RPMI7951 (cell line): ENCODE measurements around a stretch of chr1.

- RAMPAGE, long total RNA, result no peak
Measured at GRCh38 chr1:43531206-43532019, 730 bp downstream of the PTPRF start.

- RAMPAGE, long total RNA, result no peak
Measured at GRCh38 chr1:43538178-43538680, 7.5 kb downstream of the PTPRF start.

DNA sequence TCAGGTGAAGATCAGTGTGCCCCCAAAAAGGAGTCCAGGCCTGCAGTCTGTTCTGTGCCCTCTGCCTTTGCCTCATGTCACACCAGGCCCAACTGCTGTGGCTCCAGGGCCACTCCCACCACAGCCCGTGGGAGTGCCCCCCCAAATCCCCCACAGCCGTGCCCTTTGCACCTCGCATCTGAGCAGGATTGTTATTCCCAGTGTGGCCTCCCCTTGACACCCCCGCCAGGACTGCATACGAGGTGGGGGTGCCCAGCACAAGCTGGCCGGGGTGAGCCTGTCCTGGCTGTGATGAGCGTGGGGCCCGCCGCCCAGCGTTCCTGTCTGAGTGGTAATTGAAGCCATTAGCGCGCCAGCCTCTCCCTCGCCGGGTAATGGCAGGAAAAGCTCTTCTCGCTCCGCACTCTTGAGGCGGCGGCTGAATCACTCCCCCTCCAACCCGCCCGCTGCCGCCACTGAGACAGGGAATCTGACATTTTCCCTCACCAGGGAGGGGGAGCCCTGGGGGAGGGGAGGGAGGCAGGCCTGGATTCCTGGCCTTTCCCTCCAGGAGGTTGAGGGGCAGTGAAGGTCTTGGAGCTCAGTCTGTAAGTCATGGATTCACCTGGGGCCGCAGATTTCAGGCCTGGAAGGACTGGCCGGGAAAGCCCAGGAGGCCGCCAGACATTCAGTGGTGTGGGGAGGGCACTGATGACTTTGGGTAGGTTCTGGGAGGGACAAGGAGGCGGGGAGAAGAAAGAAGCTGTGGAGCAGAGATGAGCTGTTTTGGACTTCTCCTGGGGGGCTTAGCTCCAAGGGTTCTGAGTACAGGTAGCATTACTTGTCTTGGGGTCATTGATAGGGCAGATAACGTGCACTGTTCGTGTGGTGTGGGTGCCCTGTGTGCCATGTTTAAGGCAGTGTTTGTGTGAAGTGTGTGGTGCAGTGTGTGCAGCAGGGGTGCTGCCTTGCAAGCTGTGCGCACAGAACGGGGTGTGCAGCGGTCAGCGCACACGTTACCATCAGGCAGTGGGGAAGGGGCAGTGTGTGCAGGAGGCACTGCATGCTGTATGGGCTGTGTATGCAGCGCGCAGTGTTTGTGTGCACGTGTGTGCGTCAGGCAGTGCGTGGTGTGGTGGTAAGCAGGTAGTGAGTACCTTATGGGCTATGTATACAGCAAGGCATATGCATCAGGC, 28.0 kb downstream of the PTPRF start:
- RAMPAGE, long total RNA, result no peak

DNA sequence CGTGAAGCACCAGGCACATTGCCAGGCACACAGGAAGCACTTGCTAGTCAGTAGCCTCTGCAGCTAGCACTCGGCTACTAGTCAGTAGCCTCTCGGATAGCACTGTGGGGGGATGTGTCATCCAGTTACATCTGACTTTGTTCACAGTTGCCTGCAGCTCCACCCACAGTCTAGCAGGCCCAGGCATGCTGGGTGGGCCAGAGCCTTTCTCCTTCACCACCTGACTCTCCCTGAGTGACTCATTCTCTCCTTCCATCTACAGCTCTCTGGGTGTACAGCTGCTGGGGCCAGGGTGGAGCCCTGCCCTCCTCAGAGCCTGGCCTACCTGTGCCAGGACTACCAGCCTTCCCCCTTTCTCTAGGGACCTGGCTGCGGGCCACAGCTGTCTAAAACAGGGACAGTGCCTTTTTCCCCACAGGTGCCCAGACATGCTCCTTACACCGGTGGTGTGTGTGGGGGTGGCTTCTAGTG, 51.6 kb downstream of the PTPRF start:
- RAMPAGE, long total RNA, result no peak

- RAMPAGE, long total RNA, result no peak
Measured at GRCh38 chr1:43835905-43836987, 97.4 kb upstream of the ARTN start.

- RAMPAGE, long total RNA, result no peak
Measured at GRCh38 chr1:44022071-44022381, 9.2 kb downstream of the SLC6A9 start.

DNA sequence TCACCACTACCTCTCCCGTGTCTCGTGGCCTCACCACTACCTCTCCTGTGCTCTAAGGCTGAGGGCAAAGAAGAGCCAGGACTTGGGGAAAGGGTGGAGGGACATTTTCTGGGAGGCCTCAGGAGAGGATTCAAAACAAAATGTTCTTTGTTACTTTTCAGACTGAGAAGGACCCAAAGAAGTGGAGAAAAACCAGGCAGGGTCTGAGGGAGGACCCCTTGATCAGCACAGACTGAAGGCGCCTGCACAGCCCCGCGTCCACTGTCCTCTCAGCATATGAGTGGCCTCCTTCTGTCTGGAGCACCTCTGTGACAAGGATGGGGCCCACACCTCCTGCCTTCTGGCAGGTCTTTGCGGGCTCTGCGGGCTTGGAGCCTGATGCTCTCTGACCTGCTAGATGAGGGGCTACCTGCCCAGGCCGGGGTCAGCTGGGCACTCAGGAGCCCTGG, 7.5 kb downstream of the SLC6A9 start:
- RAMPAGE, long total RNA, result no peak

DNA sequence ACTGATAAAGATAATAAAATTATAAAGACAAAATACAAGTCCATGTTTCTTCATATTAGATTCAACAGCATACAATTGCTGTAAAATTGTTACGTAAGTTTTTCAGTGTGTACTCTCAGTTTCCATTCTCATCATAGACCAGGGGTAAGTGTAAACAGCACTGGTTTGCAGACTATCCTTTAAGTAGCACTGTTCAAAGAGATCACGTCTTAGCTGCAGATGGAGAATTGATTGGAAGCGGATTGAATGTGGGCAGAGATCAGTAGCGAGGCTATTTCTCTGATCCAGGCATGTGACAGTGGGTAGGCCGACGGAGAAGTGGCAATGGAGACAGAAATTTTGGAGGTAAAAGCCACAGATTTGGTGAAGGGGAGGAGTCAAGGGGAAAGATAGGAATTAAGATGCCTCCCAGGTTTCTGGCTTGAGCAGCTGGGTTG, 3.8 kb downstream of the DMAP1 start:
- RAMPAGE, long total RNA, result no peak

DNA sequence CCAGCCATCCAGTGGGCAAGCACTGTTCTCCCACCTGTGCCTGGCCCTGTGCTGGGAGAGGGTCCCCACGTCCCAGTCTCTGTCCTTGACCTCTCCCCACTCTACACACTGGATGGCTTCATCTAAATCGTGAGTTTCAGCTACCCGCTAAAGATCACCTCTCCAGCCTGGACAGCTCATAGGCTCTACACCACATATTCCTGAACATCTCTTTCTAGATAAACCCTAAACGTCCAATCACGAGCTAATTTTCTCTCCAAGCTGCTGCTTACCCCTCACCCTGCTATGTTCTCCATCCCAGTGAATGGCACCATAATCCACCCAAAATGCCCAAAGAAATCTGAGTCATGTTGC, 10.4 kb downstream of the DMAP1 start:
- RAMPAGE, long total RNA, result no peak

DNA sequence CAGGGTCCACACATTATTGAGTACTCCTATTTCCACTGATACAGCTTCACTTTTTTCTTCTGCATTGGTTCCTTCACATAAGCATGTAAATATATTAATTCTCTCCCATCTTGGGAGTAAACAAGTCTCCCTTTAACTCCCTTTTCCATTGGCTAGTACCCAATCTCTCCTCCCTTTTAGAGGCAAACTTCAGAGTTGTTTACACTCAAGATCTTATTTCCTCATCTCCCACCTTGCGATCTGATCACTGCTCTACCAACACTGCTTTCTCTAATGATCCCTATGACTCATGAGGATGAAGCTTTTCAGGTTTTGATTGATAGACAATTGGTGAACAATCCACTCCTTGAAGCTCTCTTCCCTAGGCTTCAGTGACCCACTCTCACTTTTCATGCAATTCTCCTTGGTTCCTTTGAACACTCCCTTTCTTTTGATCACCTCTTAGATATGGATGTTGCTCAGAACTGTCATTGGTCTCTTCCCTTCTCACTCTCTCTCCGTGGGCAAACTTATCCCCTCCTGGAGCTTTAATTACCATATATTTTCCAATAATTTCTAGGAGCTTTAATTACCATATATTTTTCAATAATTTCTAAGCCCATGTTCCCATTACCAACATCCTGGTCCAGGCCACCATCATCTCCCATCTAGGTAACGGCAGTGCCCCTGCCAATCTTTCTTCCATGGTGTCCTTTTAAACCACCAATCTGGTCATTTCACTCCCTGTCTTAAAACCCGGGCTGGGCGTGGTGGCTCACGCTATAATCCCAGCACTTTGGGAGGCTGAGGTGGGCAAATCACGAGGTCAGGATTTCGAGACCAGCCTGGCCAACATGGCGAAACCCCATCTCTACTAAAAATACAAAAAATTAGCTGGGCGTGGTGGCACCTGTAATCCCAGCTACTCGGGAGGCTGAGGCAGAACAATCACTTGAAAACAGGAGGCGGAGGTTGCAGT, 20.7 kb downstream of the DMAP1 start:
- RAMPAGE, long total RNA, result no peak

DNA sequence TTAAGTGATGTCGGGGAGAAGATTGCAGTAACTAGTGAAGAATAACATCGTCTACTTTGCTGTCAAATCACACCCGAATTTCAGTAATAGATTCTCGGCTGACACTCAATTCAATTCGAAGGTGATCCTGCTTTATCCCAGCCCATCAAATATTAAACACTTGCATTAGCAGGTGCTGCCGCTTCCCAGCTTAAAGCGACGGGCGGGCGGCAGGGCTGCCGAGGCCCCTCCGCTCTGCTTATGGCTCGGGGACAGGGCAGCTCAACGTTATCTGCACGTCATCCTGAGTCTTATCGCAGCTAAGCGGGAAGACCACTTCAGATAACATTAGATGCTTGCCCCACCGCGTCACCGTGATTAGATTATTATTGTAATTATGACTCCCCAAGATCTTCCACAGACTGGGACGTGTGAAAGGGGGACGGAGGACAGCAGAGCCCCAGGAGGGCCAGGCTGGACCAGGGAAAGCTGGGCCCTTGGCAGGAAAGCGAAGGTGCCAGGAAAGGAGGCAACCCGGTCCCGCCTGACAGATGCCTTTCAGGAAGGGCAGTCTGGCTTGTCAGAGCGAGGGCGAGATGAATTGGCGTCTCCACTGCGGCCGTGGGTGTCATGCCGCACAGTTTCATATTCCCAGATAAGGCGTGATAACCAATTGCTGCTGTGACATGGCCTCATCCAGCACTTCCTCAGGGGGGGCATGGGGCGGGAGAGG, 36.9 kb downstream of the DMAP1 start:
- RAMPAGE, long total RNA, result no peak

GRCh38 chr1:44255269-44256254, 42.3 kb downstream of the DMAP1 start:
- RAMPAGE, long total RNA, result no peak

DNA sequence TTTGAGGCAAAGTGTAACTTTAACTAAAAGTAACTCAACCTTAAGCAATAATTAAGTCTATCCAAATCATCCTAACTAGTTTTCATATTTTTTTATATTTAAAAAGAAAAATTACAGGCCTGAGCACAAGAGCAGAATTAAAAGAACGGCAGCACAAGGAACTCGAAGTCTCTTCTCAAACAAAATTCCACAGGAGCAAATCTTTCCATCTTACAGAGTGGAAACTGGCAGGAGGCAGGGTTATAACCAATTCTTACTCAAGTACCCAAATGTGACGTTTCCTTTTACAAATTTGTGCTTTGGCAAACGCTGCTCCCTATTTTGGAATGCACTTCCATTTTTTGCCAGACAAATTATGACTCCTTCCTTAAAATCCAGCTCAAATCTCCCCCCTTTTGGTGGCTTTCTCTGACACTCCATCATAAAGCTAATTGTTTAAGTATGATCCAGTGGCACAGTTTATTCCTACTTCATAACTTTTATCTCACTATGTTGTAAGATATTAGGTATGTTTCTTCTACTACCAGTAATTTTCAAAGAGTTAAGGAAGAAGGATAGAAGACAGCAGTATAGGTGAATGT, 7.8 kb downstream of the ERI3 start:
- RAMPAGE, long total RNA, result no peak

DNA sequence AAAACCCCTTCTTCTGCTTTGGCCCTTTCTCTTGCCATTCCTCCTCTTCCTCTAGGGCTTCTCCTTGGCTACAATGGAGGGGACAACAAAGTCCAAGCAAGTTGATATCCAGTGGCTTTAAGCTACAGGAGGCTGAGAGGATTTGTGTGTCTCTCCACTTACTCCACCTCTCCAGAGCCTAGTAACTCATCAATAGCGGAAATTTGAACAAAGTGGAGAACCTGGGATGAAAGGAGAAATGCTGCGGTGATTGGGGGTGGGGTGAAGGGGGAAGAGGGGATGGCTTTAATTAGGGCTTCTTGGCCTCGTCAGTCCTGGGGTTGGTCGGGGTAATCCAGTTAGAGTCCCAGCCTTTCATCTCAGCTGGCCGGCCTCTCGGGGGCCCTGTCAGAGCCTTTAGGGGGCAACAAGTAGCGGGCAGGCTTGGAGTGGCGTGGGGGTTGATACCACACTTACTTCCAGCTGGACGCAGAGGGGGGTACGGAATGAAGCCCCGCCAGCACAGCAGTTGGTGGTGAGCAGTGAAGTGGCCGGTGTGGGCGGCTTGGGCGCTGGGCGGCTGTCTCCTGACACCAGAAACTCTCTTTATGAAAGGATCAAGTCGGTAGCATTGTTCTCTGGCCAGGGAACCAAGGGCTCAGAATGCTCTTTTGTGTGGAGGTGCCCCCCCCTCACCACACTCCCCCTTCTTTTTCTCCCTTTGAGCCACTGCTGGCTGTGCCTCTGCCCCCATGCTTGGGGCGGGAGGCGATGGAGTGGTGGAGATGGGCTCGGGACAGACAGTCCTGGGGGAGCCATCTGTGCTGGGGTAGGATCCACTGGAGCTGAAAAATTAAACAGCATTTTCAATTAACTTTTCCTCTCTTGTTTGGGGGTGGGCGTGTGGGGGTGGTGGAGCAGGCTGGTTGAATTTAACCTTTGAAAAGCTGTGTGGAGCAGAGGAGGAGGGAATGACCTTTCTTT, 102.4 kb downstream of the RNF220 start:
- RAMPAGE, long total RNA, result no peak

- RAMPAGE, long total RNA, result no peak
Measured at GRCh38 chr1:44641695-44642686, 32.3 kb downstream of the TMEM53 start.

GRCh38 chr1:44654611-44655198, 19.6 kb downstream of the TMEM53 start:
- RAMPAGE, long total RNA, result no peak

DNA sequence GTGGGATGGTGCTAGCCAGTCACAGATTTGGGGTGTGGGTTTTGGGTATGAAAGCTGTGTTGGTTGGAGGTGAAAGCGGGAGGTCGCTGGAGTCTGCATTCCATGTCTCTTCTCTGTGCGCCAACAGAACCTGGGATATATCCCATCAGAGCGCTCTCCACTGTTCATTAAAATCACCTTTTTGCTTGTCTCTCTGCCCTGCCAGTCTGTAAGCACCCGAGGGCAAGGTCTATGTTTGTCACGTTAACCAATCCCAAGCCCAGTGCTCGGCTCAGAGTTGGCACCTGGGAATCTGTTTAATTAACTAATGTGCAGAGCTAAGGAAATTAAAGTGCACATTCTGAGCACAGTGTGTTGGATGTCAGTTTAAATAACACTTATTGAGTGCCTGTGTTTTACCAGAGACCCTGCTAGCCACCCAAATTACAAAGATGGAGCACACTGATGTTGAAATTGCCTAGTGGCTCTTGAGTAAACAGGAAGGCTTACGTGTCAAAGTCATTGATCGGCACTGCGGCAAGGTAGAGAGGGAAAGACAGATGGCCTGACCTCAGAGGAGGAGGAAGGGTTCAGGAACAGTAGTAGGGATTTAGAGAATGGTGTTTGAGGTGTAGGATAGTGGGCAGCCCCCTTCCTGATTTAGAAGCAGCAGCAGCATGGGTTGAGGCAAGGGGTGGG, 7.4 kb downstream of the ARMH1 start:
- RAMPAGE, long total RNA, result no peak

DNA sequence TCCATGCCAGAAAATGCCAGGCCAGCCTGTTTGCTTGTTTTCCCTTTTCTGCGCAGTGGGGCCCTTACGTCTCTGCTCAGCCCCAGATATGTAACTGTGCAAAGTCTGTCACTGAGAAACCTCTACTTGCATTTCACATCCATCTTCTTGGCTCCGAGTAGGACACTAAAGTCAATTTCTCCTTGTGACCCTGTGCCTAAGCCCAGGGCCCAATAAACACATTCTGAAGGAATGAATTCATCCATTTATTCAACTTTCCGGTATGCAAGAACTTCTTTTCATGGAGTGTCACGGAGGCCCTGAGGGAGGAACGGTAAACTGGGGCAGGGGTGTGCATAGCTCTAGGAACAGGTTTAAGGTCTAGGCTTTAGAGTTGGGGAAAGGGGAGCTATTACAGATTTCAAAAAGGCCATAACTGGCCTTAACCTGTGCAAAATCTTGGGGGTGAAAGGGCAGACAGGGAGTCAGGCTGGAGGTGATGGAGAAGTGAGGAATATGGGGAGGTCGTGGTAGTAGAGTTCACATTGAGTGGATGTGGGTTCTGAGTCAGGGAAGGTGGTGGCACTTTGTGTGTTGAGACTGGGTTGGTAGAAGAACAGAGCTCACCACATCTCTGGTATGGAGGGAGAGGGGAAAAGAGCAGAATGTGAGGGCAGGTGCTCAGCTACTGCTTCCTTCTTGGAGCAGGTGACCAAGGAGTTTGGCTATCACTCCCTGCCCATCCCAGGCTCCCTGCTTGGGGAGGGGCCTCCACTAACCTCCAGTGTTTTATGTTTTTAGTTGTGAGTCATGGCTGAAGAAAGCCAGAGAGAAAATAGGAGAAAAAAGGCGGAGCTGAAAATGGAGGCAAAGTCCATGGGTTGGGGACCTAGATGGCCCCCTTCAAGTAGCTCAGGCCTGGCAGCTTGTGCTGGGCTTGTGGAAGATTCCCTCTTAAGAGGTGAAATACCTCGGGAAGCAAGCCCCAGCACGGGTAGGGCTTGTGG, 8.5 kb downstream of the HECTD3 start:
- RAMPAGE, long total RNA, result no peak

GRCh38 chr1:45297494-45298002, 29.1 kb upstream of the HPDL start:
- RAMPAGE, long total RNA, result no peak

GRCh38 chr1:45489464-45489980, 1.4 kb downstream of the TESK2 start:
- RAMPAGE, long total RNA, result no peak